Sigmoid colon (tissue), 4 donors: ENCODE data around the gene TMEM241.

DNA sequence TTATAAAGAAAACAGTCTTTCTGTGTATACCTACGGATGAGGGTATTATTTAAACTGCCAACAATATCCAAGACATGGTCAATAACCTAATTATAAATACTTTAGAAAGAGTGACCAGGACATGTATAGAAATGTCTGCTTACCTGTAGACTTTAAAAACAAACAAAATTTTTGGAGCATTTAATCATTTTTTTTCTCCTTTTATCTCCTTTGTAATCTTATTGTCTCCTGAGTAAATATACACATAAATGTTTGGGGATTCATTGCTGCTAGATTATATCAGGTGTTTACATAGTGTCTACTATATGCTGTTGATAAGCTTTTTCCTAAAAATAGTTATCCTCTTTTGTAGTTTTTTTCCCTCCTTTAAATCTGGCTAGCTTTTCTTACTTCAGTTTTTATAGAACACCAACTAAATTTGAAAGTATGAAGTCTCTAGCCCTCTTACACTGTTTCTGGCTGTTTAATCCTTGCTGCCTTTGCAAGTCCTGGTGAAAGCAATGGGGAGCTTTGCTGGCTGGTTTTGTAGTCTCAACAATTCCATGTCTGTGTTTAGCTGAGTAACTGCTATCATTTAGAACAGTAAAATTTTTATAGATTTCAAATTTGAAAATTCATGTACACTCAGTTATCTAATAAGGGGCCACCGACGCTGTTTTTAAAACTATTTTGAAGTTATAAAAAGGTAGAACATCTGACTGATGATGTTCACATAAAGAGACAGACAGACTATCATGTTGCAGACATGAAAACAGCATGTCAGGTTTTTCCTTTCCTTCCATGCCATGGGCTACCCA is 125.4 kb downstream of the MIB1 start:
- PRO-cap: no peak
- RAMPAGE, long total RNA, 4 experiments: start-site peak on the plus strand in 1 of 4 experiments, centred at position 297 of the sequence, 18 reads per replicate

- PRO-cap: no peak
- RAMPAGE, long total RNA, 4 experiments: no peak in any of the 4 experiments
Measured at GRCh38 chr18:21997827-21998098, 171.6 kb upstream of the GATA6 start.

- PRO-cap: no peak
- RAMPAGE, long total RNA, 4 experiments: no peak in any of the 4 experiments
Measured at GRCh38 chr18:22026697-22027188, 142.6 kb upstream of the GATA6 start.

DNA sequence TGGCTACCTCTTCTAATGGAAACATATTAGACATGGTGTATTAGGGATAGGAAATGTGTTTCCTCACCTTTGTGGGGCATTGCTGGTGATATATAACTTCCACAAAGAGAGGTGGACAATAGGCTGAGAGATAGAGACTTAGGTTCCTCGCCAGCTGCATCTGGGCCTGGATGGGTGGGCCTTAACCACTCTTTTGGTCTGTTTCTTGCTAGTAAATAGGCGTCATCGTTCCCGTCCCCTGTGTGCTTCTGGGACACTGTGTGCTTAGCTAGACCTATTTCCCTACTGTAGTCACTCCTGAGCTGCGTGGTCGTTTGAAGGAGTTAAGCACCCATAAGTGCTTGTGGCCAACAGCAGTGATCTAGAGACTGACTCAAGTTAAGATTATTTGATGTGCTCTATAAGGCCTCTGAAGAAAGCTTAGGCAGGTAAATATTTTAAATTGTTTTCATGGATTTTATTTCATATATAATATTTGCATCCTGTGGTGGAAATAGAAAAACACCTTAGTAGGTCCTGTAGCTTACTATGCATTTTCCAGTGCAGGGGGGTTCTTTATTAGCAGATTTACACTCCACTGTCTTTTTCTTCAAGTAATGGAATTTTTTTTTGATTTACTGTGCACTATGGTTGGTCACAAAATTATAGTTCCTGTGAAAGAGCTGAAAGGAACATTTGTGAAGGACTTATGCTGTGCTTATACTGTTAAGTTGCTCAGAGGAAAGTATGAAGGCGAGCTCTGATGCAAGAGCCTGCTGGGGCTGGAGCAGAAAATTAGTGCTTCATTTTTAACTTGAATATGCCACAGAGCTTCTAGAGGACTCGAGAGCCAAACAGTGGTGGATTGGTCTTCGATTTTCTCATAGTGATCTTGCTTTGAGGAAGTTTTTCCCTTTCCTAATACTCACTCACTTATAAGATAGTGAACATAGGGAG is 19.8 kb downstream of the GATA6 start:
- PRO-cap: bidirectional peak, plus-strand start at position 277 of the sequence, minus-strand start at position 162 of the sequence
- RAMPAGE, long total RNA, 4 experiments: no peak in any of the 4 experiments

GRCh38 chr18:22268447-22268914 is 99.1 kb downstream of the GATA6 start:
- PRO-cap: no peak
- RAMPAGE, long total RNA, 4 experiments: no peak in any of the 4 experiments

DNA sequence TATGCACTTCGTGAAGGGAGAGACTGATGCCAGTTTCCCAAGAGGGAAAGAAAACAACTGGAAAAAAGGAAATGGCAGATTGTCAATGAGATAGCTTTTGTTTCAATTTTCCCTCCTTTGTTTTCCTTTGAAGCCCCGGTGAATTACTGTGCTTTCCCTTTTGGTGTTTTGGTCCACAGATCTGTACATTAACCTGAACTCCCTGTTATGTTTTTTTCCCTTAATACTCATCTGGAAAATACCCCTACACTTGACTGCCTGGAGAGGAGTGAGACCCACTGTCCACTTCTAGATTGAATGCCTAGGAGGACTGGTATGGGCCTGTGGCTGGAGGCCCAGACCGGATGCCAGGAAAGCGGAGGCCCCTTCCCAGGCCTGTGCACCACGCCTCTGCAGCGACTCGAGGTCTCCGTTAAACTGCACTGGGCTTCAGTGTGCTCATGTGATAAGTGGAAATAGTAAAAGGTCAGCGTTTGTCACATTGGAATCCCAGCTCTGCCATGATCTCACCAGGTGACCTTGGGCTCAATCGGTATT is 106.4 kb downstream of the GATA6 start:
- PRO-cap: no peak
- RAMPAGE, long total RNA, 4 experiments: no peak in any of the 4 experiments

GRCh38 chr18:22324010-22324459 is 93.7 kb downstream of the CTAGE1 start:
- PRO-cap: no peak
- RAMPAGE, long total RNA, 4 experiments: no peak in any of the 4 experiments

DNA sequence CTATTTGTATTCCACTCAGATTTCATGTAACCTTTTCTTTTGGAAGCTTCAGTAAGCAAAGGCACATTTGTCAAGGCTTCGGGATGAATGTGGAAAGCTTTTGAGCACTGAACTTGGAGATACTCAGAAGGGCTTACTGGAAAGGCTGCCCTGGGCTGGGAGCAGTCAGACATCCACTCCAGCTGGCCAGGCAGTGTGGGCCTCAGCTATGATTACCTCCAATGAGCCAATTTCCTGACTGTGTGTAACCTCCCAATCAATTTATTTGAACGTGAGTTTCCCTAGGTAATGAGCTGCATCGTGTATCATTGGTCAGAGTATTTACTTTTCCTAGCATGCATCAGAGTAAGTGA is 10.9 kb upstream of the CTAGE1 start:
- PRO-cap: no peak
- RAMPAGE, long total RNA, 4 experiments: no peak in any of the 4 experiments

DNA sequence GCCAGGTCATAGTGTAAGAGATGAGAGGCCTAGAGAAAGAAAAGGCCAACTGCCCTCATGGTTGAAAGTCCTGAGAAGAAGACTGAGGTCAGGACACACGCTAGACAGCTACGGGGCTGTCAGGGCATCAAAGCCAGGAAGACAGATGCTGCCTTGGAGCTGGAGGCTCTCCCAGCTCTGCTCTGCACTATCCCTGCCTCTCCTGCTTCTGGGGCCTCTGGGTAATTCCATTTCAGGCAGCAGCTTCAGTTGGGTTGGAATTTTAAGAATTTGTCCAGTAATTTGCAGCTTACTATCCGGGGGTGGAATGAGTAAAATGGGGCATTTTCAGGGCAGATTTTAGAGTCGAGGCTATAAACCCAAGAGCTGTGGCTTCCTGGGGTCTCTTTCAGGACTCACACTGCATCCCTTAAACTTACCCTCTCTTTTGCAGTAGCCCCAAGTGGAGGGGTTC is 76.2 kb upstream of the CTAGE1 start:
- PRO-cap: unidirectional peak, minus-strand start at position 204 of the sequence
- RAMPAGE, long total RNA, 4 experiments: no peak in any of the 4 experiments

GRCh38 chr18:22558802-22559778 is 141.4 kb upstream of the CTAGE1 start:
- PRO-cap: unidirectional peak, plus-strand start at chr18:22559458
- RAMPAGE, long total RNA, 4 experiments: no peak in any of the 4 experiments

GRCh38 chr18:23231153-23232151 is 96.2 kb downstream of the CABLES1 start:
- PRO-cap: bidirectional peak, plus-strand start at chr18:23231595, minus-strand start at chr18:23231487
- RAMPAGE, long total RNA, 4 experiments: no peak in any of the 4 experiments

- PRO-cap: no peak
- RAMPAGE, long total RNA, 4 experiments: no peak in any of the 4 experiments
Measured at GRCh38 chr18:23259460-23260194, 124.3 kb downstream of the CABLES1 start.

DNA sequence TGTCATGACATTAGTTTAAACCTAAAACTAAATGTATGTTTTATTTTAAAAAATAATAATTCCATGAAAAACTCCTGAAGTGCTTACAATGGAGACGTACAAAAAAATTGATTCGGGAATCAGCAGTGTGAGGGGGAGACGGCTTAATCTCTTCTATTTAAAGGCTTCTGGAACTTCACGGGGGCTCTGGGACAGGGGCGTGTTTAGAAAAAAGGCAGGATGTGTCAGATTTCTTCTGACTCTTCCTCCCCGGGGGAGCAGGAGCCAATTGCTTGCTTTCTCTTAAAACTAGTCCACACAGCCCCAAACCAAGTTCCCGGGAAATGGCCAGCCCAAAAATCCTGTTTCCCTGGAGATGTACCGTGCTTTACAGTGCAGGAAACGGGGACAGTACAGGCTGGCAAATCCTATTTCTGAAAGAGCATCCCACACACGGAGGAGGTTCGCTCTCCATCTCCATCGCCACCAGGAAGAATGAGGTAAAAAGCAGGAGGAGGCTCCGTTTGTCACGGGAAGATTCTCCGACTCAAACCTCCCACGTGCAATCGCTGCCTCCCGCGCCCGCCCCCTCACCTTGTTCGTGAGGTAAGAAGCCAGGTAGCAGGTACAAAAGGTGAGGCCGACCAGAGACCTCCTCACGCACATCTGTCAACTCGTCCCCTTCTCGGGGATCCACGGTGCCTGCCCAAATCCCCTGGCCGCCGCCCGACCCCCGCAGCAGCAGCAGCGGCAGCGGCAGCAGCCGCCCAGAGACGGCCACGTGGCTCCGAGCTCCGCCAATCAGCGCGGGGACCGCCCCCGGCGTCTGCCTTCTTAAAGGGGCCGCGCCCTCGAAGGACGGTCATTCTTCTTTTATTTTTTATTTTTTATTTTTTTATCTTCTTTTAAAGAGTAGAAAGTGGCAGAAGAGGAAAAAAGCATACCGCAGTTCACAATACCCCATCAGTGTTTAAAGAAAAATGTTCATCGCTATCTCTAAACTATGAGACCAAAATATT is at the start of gene TMEM241:
Gene TMEM241, minus strand, starts transcription at position 754 of the 998 bp plus-strand sequence.
- PRO-cap: unidirectional peak, minus-strand start at position 467 of the sequence
- RAMPAGE, long total RNA, 4 experiments: start-site peak on the minus strand in 4 of 4 experiments, centred at positions 732 to 755 of the sequence, 18 to 30 reads per replicate

GRCh38 chr18:23480642-23481019 is 22.7 kb upstream of the RMC1 start:
- PRO-cap: no peak
- RAMPAGE, long total RNA, 4 experiments: no peak in any of the 4 experiments

DNA sequence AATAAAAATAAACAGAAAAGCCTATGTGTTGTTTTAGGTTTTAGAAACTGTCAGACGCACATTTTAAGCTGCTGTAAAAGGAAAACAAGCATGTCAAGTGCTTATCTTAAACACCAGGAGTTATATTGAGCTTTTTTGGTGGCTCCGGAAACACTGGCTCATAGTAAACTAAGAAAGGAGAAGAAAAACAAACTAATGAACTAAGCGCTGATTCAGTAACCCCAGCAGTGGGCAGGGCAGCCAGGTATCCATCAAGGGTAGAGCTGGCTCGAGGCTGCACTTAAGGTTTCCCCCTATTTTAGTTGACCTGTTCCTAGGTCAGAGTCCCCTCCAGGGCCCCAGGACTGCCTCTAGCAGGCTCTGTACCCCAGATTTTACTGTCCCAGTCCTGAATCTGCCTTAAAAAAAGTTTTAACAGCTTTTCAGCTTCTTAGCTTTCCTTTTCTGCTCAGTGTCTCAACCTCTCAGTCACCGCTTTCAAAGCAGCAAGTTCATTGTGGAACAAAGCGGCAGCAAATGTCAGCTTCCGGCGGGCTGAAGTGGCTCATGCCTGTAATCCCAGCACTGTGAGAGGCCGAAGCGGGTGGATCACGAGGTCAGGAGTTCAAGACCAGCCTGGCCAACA is 15.3 kb upstream of the RMC1 start:
- PRO-cap: no peak
- RAMPAGE, long total RNA, 4 experiments: no peak in any of the 4 experiments

DNA sequence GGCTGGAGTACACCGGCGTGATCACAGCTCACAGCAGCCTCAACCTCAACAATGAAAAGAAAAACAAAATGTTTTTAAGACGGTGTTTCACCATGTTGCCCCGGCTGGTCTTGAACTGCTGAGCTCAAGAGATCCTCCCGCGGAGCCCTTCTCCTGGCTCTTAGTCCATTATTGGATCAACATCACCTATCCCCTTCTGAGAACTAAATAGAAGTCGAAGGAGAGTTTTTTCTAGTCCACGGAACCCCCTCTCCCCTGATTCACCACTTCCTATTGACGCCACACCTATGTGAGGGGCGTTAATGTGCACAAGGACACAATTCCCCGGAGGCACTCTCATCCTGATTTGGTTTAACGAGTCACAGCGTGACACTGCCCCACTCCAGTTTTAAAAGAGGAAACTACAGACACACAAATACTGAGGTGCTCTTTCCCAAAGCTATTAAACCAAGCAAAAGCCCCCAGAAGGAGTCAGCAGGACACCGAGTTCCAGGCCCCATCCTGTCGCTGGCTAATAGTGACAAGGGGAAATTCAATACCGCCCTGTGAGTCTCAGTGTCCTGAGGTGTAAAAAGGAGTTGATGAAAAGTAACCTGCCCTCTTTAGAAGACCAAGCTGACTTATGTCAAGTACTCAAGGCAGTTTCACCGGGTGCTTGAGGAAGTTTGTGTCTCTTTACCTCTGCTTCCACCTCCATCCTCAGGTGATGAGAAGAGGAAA is 960 bp downstream of the NPC1 start:
- PRO-cap: bidirectional peak, plus-strand start at position 380 of the sequence, minus-strand start at position 205 of the sequence
- RAMPAGE, long total RNA, 4 experiments: no peak in any of the 4 experiments

- PRO-cap: no peak
- RAMPAGE, long total RNA, 4 experiments: no peak in any of the 4 experiments
Measured at GRCh38 chr18:23872411-23873305, 141.9 kb upstream of the TTC39C start.

- PRO-cap: no peak
- RAMPAGE, long total RNA, 4 experiments: no peak in any of the 4 experiments
Measured at GRCh38 chr18:23900857-23901368, 113.6 kb upstream of the TTC39C start.

DNA sequence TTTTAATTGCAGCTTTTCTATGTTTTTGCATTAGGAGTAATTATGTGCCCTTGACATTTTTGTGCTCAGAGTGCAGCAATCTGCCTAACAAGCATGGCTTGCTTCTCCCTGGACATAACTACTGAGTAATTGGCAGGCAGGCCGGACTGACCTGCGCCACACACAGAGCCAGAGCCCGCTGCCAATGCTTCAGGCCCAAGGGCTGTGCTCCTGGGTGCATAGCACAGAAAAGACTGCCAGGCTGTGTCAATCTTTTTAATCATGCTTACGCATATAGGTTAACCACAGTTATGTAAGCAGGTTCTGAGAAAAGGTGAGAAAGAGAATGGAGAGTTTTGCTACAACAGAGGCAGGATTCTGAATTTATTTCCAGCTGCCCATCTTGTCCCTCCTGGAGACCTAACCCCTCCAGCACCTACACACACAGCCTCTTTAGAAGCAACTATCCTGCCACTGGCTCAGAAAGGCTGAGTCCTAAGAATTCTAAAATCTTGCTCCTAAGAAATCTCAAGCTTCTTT is 22.0 kb upstream of the TTC39C start:
- PRO-cap: no peak
- RAMPAGE, long total RNA, 4 experiments: no peak in any of the 4 experiments

GRCh38 chr18:24016679-24017078 is 2.1 kb downstream of the TTC39C start:
- PRO-cap: no peak
- RAMPAGE, long total RNA, 4 experiments: no peak in any of the 4 experiments